BJ (cell line): ENCODE measurements around the gene RASGEF1A.

- CAGE, long polyA plus RNA = no peak
- RRBS = no CpG with 5 or more reads among the region's 5 CpGs
Observed at GRCh38 chr10:37832210-37832867, 25.1 kb downstream of the ZNF248 start.

DNA sequence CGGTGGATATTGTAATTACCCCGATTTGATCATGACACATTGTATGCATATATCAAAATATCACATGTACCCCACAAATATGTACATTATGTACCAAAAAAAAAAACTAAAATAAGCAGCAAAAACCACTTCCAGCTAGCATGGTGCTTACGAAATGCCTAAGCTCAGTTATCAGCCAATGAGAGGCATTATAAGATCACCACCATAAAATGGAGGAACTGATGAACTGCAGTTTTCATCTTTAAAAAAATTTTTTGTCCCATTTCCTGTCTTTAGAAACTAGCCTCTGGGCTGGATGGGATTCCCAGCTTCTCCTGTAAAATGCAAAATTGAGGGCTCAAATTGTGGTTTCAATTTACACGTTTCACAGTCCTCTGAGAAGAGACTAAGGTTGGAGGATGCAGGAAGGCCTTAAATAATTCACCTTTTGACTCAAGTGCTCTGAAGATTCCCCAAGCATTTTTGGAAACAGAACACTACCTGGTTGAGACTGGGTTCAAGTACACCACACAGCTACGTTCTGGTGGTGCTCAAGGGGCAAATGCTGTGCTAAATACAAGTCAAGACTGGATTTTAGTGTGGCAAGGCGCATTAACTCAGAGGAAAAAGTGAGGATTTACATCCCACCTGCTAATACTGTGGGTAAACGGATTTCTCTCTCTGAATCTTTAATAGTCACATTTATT, 1.0 kb downstream of the ZNF25 start:
- CAGE, long polyA plus RNA = no peak
- RRBS = no CpG with 5 or more reads among the region's 7 CpGs

- CAGE, long polyA plus RNA = no peak
- RRBS = no CpG with 5 or more reads among the region's 1 CpG
Observed at GRCh38 chr10:38058703-38059250, 35.4 kb upstream of the ZNF37A start.

GRCh38 chr10:38157100-38157718, 63.1 kb downstream of the ZNF37A start:
- CAGE, long polyA plus RNA = no peak
- RRBS = 33% methylated on average over 1 of the region's 15 CpGs

- CAGE, long polyA plus RNA = no peak
- RRBS = no CpG with 5 or more reads among the region's 28 CpGs
Observed at GRCh38 chr10:39607766-39608196, 1513.6 kb downstream of the ZNF37A start.

DNA sequence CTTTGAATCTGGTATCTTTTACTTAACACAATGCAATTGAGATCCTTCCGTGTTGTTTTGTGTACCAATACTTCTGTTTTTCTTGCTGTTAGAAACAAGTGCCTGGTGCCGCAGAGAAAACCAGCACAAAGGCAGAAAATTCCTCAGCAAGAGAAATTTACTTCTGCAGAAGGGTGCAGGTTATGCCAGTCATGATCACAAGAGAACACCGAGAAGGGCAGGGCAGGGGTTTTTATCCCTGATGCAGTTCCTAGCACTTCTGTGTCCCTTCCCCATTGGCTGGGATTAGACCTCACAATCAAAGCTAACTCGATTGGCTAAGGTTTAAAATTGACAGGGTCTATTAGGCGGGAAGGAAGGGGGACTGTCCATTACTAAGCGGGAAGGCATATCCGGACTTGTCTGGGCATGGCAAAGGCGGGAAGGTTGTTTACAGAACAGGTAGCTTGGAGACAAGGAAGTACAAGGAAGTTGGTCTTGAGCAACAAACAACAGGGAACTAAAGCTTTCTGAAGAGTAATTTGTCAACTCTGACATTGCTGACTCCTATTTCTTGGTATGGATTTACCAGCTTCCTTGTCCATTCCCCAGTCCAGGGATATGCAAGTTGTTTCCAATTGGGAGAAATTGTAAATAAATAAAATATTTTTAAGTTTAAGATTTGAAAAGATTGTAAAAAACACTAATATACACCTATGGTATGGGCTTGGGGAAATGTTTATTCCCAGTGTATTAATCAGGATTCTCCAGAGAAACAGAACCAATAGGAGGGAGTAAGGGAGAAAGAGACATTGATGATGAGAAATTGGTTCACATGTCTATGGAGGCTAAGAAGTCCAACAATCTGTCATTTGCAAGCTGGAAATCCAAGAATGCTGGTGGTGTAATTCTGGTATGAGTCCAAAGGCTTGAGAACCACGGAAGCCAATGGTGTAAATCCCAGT, 2.5 kb upstream of the ZNF33B start:
- CAGE, long polyA plus RNA = no peak
- RRBS = no CpG with 5 or more reads among the region's 9 CpGs

GRCh38 chr10:42798178-42798808, 15.7 kb downstream of the BMS1 start:
- CAGE, long polyA plus RNA = no peak
- RRBS = no CpG with 5 or more reads among the region's 6 CpGs

DNA sequence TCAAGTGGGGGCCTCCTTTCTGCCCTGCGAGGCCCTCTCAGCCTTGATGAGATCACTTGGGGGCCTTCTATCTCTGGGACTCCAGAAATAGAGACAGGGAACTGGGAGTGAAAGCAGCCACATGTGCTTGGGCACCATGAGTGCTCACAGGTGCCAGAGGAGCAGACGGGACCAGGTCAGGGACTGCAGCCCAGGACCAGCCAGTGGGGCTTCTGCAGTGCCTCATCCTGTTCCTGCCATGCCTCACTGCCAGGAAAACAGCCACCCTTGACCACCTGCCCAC, 116.0 kb upstream of the RET start:
- CAGE, long polyA plus RNA = no peak
- RRBS = no CpG with 5 or more reads among the region's 2 CpGs

DNA sequence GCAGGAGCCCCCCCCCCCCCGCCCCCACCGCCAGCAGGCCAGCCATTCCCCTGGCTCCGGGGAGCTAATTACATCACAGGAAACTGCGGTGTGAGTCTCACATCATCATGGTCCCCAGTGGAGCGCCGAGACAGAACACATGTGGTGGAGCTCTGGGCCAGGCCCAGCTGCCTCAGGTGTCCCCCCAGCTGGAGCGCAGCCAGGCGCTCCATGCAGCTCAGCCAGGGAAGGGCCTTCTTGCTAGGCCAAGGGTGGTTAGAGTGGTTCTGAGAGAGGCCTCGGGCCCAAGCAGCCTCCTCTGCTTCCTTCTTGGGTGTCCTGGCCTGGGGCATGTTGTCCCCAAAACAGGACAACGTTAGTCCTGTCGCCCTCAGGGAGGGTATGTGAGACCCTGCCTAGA, 37.3 kb upstream of the RET start:
- CAGE, long polyA plus RNA = no peak
- RRBS = no CpG with 5 or more reads among the region's 11 CpGs

DNA sequence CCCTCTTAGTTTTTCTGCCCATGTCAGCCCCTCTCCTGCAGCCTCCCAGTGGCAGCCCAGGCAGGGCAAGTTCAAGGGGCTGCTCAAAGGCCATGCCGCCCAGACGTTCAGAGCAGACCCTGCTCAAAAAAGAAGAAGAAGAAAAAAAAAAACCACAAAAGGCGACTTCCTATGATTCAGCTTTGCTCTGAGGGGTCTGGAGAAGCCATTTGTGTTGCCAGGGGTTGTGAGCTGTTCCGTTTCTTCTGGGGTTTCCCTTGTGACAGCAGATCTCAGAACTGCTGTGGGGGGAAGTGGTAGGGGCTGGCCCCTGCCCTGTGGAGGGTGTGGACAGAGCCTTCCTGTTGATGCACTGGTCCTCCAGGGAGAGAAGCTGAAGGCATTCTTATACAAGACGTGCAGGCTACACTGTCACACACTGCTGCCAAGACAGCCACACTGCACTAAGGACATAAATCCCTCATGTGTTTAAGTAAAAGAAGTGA, 17.4 kb upstream of the CSGALNACT2 start:
- CAGE, long polyA plus RNA = no peak
- RRBS = no CpG with 5 or more reads among the region's 5 CpGs

DNA sequence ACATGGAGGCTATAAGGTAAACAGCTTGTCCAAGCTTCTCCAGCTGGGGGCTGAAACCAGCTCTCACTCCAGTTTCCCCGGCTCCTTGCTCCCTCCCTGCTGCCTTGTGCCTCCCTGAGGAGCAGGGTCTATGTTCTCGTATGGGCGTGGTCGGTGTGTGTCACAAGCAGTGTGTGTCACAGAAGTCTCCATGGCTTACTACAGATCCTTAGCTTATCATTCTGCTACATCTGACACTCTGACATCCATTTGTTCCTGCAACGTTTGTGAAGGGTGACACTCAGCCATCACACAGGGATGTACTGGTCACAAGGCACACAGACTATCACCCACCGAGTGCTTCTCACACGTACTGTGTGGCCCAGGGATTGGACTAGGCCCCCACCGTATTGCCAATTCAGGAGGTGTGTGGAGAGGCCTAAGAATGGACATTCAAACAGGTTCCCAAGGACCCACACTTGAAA, 54.7 kb downstream of the CSGALNACT2 start:
- CAGE, long polyA plus RNA = no peak
- RRBS = no CpG with 5 or more reads among the region's 8 CpGs

DNA sequence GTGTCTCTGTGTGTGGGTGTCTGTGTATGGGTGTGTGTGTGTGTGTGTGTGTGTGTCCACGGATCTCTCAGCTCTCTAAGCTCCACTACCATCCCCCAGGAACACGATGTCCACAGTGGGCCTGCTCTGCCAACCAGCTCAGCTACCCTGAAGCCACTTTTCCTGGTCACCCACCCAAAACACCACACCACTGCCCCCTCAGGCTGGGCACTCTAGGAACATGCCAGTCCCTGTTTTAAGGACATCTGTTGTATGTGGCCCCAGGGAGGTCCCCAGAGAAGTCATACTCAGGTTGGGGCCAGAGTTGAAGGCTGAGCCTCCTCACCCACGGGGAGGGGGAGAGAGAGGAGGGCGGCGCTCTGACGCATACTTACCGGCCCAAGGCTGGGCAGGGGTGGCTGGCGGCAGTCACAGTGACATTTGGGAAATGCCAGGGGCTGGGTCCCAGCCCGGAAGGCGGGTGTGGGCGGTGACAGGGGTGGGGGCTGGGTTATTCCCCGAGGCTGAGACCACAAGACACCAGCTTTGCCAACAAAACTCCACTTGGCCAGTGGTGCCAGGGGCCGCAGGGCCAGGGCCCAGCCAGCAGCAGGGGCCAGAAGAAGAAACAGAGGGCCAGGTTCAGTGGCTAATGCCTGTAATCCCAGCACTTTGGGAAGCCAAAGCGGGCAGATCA, 41.2 kb downstream of the RASGEF1A start:
- CAGE, long polyA plus RNA = no peak
- RRBS = 31% methylated on average over 3 of the region's 14 CpGs

GRCh38 chr10:43266802-43267237, at the start of gene RASGEF1A:
RASGEF1A (minus strand) TSS chr10:43267065.
- CAGE, long polyA plus RNA = no peak
- RRBS = 4% methylated on average over 34 of the region's 77 CpGs

- CAGE, long polyA plus RNA = no peak
- RRBS = no CpG with 5 or more reads among the region's 9 CpGs
Observed at GRCh38 chr10:43299394-43300096, 32.7 kb upstream of the RASGEF1A start.

- CAGE, long polyA plus RNA = no peak
- RRBS = no CpG with 5 or more reads among the region's 58 CpGs
Observed at GRCh38 chr10:43362120-43362962, 9.1 kb upstream of the FXYD4 start.

GRCh38 chr10:43389677-43390528, 18.5 kb downstream of the FXYD4 start:
- CAGE, long polyA plus RNA = no peak
- RRBS = no CpG with 5 or more reads among the region's 9 CpGs

- CAGE, long polyA plus RNA = no peak
- RRBS = no CpG with 5 or more reads among the region's 4 CpGs
Observed at GRCh38 chr10:43398743-43399682, 10.0 kb downstream of the HNRNPF start.

GRCh38 chr10:43451830-43452155, 14.9 kb downstream of the ZNF487 start:
- CAGE, long polyA plus RNA = no peak
- RRBS = no CpG with 5 or more reads among the region's 5 CpGs

DNA sequence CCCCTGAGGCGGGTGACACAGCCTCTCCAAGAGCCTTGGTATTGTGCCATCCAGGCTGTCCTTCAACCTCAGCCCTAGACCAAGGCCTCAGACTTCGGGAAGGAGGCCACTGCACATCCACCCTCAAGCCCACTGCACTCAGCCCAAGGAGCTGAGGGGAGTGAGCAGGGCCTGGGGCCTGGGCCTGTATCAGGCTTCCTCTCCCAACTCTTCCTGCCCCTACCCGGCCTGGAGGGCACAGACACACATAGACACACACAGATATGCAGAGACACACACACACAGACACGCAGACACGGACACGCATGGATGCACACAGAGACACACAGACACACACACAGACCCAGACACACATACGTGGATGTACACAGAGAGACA, 19.7 kb upstream of the ZNF32 start:
- CAGE, long polyA plus RNA = no peak
- RRBS = no CpG with 5 or more reads among the region's 7 CpGs

- CAGE, long polyA plus RNA = no peak
- RRBS = no CpG with 5 or more reads among the region's 8 CpGs
Observed at GRCh38 chr10:43822445-43823077, 173.9 kb upstream of the ZNF32 start.